Skeletal muscle satellite cell (primary cell): ENCODE measurements around the genes NR1I2 and LRRC58.

GRCh38 chr3:114299380-114299912 is 5.6 kb downstream of the TIGIT start:
- CAGE, long polyA plus RNA, result no peak

GRCh38 chr3:114519425-114519837 is 225.6 kb downstream of the TIGIT start:
- CAGE, long polyA plus RNA, result no peak

- CAGE, long polyA plus RNA, result no peak
Measured at GRCh38 chr3:114836826-114837440, 310.2 kb downstream of the ZBTB20 start.

GRCh38 chr3:115099429-115100009 is 47.6 kb downstream of the ZBTB20 start:
- CAGE, long polyA plus RNA, result no peak

- CAGE, long polyA plus RNA, result no peak
Measured at GRCh38 chr3:115145888-115146509, 1.1 kb downstream of the ZBTB20 start.

- CAGE, long polyA plus RNA, result no peak
Measured at GRCh38 chr3:115147750-115148528, 851 bp upstream of the ZBTB20 start.

DNA sequence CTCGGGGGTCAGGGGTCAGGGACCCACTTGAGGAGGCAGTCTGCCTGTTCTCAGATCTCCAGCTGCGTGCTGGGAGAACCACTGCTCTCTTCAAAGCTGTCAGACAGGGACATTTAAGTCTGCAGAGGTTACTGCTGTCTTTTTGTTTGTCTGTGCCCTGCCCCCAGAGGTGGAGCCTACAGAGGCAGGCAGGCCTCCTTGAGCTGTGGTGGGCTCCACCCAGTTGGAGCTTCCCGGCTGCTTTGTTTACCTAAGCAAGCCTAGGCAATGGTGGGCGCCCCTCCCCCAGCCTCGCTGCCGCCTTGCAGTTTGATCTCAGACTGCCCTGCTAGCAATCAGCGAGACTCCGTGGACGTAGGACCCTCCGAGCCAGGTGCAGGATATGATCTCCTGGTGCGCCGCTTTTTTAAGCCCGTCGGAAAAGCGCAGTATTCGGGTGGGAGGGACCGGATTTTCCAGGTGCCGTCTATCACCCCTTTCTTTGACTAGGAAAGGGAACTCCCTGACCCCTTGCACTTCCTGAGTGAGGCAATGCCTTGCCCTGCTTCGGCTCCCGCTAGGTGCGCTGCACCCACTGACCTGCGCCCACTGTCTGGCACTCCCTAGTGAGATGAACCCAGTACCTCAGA is 170.8 kb upstream of the ZBTB20 start:
- CAGE, long polyA plus RNA, result no peak

- CAGE, long polyA plus RNA, result no peak
Measured at GRCh38 chr3:115657866-115658701, 34.8 kb downstream of the GAP43 start.

DNA sequence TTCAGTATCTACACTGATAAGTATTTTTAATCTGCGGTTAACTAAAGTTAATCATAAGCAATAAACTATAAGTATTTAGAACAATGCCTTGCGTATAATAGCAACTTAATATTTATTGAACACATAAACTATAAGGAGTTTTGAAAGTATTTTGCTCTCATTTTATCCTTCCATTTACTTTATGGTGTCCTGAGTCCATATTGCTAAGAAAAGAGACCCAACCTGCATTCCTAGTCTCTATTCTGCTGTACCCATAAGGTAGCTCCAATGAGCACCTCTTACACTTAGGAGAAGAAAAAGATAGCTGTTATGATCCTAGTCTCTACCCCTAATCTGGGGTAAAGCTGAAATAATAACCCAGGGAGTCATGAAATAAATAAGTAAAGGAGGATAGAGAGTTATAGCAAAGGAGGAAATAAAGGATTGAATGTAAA is 268.7 kb downstream of the IGSF11 start:
- CAGE, long polyA plus RNA, result no peak

- CAGE, long polyA plus RNA, result no peak
Measured at GRCh38 chr3:119322333-119322900, 28.2 kb downstream of the ARHGAP31 start.

- CAGE, long polyA plus RNA, result no peak
Measured at GRCh38 chr3:119337197-119337809, 43.1 kb downstream of the ARHGAP31 start.

DNA sequence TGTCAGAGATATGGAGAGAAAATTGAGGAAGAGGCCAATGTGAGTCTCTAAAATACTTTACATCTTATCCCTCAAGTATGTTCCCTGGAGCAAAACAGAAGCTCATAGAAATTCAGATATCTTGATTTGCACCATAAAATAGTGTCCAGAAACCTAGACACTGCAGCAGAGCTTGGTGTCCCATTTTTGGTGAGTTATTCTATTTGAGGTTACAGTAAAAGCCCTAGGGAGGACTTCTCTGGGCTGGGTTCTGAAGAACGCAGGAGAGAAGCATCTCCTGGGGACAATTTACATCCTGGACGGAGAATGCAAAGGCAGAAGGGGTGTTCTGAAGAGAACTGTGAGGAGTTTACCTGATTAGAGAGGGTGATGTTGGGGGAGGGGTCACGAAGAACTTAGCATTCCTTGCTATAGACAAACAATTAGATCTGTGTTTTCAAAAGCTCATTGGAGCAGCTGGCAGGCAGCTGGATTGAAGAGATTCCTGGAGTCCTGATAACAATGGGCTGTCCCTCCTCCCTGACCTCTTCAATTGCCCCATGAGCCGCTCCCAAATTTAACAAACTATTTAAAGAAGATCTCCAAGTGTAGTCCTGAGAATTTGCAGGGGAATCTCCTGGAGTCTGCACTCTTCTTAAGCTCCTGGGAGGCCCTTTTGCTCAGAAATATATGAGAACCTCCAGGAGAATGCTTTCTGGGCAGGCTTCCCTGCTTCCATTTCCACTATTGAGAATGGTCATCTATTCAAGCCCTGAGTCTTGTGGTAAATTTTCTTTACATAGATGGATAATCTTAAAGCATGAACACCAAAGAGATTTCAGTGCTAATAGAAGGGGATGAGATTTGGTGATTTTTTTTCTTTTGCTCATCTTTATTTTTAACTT is 55.2 kb downstream of the ARHGAP31 start:
- CAGE, long polyA plus RNA, result no peak

- CAGE, long polyA plus RNA, result no peak
Measured at GRCh38 chr3:119352080-119353418, 58.4 kb downstream of the ARHGAP31 start.

- CAGE, long polyA plus RNA, result no peak
Measured at GRCh38 chr3:119561701-119562065, 2.3 kb upstream of the CD80 start.

GRCh38 chr3:119627316-119627746 is 29.6 kb downstream of the PLA1A start:
- CAGE, long polyA plus RNA, result no peak

- CAGE, long polyA plus RNA, result no peak
Measured at GRCh38 chr3:119716976-119717595, 14.3 kb downstream of the CFAP91 start.

DNA sequence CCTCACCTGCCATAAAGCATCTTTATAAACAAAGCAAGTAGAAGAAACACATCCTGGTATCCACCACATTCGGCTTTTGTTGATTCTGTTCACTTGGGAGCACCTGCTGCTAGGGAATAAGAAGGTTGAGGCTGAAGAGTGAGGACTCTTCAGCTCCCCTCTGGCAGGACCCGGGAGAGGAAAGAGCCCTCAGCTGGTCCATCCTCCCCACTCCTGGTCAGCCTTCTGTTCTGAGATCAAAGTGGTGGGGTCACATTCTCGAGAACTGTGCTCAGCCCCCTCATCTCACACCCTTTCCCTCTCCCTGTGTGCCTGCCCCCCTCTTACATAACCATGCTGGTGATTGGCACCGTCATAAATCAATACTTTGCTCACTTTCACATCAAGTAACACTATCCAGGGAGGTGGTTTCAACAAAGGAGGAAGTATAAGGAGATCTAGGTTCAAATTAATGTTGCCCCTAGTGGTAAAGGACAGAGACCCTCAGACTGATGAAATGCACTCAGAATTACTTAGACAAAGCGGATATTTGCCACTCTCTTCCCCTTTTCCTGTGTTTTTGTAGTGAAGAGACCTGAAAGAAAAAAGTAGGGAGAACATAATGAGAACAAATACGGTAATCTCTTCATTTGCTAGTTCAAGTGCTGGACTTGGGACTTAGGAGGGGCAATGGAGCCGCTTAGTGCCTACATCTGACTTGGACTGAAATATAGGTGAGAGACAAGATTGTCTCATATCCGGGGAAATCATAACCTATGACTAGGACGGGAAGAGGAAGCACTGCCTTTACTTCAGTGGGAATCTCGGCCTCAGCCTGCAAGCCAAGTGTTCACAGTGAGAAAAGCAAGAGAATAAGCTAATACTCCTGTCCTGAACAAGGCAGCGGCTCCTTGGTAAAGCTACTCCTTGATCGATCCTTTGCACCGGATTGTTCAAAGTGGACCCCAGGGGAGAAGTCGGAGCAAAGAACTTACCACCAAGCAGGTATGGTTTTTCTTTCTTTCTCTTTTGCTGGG is at the start of gene NR1I2:
Gene NR1I2, plus strand, starts transcription at position 785 of the 1,016 bp plus-strand sequence.
- CAGE, long polyA plus RNA, result no peak

- CAGE, long polyA plus RNA, result no peak
Measured at GRCh38 chr3:119892160-119892448, 110.2 kb downstream of the NR1I2 start.

GRCh38 chr3:120033603-120034441 is 60.4 kb downstream of the GSK3B start:
- CAGE, long polyA plus RNA, result no peak

DNA sequence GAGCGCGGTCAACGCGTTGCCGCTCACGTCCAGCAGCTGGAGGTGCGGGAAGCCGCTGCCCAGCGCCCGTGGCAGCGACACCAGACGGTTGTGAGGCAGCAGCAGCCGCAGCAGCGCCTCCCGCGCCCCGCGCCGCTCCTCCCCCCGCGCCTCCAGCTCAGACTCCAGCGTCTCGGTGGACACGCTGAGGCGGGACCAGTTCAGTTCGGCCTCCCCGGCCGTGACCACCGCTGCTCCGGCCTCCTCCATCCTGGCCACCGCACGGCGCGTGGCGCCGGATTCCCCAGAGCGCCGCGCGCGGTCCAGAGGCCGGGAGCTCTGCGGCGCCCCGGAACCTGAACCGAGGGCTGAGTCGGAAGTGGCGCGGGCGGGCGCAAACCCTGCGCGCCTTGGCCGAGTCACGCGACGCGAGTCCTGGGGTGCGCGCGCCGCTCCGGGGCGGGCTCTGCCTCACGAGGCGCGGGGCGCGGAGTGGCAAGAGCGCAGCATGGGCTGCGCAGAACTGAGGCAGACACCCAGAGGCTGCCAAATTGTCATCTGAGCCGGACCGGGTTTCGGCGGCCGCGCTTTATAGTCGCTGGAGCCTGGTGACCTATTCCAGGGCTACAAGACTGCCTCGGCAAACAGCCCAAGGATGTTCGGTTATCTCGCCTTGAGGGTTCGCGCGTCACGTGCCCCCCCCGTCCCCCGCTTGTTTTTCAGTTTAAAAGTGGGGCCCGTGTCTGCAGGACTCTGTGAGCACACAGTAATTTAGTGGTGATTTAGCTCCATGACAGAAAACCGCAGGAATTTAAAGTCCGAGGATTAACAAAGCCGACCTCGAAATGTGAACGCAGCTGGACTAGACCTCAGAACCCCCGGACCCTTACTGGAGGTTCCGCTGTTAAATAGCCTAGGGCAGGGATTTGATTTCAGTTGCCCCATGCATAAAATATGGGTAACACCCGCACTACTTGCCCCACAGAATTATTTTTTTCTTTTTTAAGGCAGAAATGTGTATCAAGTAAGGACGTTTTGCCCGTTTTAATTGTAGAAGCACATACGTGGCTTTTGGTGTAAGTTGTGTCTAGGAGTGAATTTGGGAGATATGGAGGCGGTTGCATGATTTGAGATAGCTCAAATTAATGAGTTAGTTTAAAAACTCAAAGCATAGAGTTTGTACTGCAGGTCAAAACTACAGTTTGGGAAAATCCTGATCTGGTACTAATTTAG is at the start of gene LRRC58:
Gene LRRC58, minus strand, starts transcription at position 360 of the 1,212 bp plus-strand sequence.
- CAGE, long polyA plus RNA, result no peak